Parietal lobe (tissue), 2 donors: ENCODE measurements around a stretch of chr3.

DNA sequence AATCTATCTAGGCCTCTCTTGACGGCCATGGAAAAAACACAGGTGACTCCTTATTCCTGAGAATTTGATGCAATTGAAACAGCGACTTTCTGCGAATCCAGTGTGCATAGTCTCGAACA lies 33.4 kb downstream of the ZBTB38 start:
- RAMPAGE, long total RNA = no peak

- RAMPAGE, long total RNA = no peak
Measured at GRCh38 chr3:141739194-141739725, 1.2 kb downstream of the RNF7 start.

GRCh38 chr3:141840669-141841369 lies 35.6 kb upstream of the ATP1B3 start:
- RAMPAGE, long total RNA = no peak

DNA sequence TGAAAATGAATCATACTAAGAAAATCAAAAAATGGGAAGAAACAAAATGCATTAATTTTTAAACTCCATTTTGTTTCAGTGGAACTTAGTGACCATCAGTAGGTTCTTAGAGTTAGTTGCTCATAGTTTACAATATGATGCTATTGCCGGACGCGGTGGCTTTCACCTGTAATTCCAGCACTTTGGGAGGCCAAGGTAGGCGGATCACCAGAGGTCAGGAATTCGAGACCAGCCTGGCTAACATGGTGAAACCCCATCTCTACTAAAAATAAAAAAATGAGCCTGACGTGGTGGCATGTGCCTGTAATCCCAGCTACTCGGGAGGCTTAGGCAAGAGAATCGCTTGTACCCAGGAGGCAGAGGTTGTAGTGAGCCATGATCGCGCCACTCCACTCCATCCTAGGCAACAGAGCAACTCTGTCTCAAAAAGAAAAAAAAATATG lies 43.1 kb downstream of the ATP1B3 start:
- RAMPAGE, long total RNA = no peak

DNA sequence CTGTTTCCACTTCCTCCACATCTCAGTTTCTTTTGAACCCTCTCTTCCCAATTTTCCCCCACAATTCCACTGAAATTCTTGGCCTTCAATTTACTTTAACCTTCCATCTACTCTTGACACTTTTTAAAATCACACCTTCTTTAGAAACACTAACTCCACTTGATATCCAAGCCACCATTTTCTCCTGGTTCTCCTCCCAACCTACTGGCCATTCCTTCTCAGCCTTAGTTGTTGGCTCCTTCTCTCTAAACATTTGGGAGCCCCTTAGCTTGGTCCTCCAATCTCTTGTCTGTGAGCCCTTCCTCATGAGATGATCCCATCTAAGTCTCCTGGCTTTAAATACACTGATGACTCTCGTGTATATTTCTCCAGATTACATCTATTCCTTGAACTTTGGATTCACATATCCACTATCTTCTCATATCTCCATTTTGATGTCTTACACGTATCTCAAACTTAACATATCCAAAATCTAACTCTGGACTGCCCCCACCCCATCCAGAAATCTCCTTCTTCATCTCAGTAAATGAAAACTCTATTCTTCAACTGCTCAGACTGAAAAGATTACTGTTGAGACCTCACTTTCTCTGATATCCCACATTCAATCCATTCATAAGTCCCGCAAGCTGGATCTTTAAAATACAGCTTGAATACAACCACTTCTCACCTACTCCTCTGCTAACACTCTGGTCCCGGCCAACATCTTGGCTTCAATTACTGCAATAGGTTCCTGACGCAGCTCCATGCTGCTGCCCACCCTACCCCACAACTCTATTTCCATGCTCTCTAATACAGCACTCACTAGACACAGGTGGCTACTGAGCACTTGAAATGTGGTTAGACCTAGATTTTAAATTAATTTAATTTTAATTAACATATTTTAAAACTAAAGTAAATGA lies 134.2 kb downstream of the TFDP2 start:
- RAMPAGE, long total RNA = no peak

DNA sequence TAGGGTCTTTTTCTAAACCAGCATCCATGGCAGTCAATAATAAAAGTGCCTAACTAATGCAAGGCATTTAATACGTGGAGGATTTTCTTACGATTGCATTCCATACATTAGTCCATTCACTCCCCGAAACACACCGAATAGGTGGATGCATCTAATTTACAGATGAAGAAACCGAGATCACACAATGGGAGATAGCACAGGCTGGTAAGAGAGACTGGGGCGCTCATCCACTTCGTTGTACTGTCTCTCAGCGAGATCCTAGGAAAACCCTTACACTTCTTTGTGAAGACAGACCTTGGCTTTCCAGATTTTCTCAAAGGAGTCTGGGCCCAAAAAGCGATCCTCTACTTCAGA lies 993 bp downstream of the TFDP2 start:
- RAMPAGE, long total RNA = no peak

GRCh38 chr3:142215174-142215478 lies 10.3 kb downstream of the GK5 start:
- RAMPAGE, long total RNA = no peak

DNA sequence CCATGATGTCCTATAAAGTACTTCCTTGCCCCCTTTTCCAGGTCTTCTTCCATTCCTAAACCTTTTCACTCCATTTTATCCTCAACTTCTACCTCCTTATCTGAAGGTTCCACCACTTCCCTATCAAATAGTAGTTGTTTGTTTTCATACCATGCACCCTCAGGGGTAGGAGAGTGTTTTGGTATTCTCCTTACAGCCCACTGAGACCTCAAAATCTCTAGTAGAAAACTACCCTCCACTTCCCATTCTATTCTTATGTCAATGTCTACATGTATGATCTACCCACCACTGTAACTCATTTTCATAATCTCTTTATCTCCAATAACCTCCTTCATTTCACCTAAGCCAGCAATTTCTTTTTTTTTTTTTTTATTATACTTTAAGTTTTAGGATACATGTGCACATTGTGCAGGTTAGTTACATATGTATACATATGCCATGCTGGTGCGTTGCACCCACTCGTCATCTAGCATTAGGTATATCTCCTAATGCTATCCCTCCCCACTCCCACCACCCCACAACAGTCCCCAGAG lies 55.8 kb downstream of the XRN1 start:
- RAMPAGE, long total RNA = no peak

GRCh38 chr3:143084881-143085502 lies 34.6 kb upstream of the CHST2 start:
- RAMPAGE, long total RNA = no peak

- RAMPAGE, long total RNA = no peak
Measured at GRCh38 chr3:143120821-143121909, 1.6 kb downstream of the CHST2 start.

- RAMPAGE, long total RNA = no peak
Measured at GRCh38 chr3:143160269-143160699, 40.7 kb downstream of the CHST2 start.

DNA sequence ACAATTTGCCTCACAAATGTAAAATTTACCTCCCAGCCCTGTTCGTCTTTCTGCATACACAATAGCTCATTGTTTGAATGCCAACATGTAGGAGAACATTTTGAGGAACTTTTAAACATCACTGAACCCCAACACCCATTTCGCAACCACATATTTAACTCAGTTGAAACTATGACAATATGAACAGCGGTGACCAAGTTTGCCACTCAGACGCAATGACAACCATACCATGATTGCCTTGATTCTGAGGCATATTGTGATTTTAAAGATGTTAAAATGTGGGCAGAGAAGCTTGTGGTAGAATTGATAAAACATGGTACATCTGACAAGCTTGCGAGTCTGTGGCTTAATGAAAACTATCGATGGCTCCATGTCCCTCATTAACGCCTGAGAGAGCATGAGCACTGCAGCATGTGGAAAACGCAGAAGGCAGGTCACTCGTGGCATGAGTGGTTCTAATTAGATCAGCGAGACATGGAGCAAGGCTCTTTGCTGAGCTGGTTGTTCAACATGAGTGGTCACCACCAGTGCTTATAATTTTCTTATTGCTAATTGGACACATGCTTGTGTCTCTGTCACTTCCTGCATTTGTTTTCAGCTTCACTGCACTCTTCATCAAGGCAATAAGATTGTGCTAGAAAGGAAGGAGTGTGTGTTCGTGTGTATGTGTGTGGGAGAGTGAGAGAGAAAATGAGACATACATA lies 116.8 kb downstream of the CHST2 start:
- RAMPAGE, long total RNA = no peak

GRCh38 chr3:143970691-143971591 lies 682 bp upstream of the DIPK2A start:
- RAMPAGE, long total RNA = no peak

GRCh38 chr3:146158573-146158949 lies 2.4 kb downstream of the PLOD2 start:
- RAMPAGE, long total RNA = no peak

- RAMPAGE, long total RNA = no peak
Measured at GRCh38 chr3:147370895-147371832, 35.2 kb downstream of the ZIC4 start.

- RAMPAGE, long total RNA = no peak
Measured at GRCh38 chr3:147398981-147399664, 7.2 kb downstream of the ZIC4 start.

DNA sequence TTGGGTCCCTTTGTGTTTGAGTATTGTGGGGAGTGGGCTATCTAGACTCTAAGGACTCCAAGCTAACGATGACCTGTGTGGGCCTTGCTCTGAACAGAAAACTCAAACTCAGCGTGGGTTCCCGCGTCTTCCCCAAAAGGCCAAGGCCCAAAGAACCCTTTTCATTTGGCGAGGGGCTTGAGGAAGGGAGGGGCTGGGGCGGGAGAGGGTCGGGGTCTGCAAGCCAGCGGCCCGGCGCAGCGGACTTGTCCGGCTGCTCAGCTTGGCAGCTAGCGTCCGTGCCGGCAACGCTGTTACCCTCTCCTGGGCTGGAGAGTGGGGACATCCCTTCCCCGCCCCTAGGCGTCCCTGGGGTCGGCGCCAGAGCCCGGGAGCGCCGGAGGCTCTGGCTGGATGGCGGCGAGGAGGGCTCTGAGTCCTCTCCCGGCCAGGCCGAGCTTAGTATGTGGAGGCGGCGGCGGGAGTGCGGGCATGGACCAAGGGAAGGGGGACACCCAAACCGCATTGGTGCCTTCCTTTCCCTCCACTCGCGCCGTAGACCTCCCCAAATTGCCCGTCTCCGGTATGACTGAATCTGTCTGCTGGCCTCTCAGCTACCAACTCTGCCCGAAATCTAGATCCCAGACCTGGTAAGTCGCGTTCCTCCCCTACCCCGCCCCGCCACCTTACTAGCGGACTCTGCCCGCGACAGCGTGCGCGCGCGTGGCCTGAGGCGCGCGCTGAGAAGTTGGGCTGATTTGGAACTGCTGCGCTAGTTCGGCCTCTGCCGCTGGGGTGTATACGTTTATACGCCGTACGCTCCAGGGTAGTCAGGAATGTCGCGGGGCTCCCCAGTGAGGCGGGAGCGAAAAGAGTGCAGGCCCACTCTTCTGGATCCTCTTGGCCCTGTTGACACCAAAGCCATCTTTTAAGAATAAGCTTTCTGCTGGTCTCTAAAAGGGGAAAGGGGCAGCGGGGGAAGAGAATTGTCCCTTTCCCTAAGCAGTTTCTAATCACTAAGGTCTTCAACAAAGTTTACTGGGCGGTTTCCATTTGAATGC lies 12.1 kb downstream of the ZIC1 start:
- RAMPAGE, long total RNA = no peak

DNA sequence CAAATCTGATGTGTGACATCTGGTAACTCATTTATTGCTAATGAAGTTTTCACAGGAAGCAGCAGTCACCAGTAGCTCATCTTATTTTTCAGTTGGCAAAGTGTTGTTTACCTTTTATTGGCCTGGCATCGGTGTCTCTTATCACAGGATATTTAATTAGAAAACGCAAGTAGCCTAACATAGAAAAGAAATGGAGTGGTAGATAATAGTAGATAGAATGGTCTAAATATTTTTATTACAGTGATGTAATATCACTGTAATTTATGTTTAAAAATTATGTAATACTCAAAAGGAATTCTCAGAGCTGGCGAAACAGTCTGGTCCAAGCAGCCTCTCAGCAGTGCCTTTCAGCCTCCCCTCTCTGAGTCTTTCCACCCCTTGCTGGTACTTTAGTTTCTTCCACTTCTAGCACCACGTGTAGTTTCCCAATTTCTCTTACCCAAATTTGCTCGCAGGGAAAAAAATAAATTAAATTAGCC lies 31.9 kb downstream of the AGTR1 start:
- RAMPAGE, long total RNA = no peak

DNA sequence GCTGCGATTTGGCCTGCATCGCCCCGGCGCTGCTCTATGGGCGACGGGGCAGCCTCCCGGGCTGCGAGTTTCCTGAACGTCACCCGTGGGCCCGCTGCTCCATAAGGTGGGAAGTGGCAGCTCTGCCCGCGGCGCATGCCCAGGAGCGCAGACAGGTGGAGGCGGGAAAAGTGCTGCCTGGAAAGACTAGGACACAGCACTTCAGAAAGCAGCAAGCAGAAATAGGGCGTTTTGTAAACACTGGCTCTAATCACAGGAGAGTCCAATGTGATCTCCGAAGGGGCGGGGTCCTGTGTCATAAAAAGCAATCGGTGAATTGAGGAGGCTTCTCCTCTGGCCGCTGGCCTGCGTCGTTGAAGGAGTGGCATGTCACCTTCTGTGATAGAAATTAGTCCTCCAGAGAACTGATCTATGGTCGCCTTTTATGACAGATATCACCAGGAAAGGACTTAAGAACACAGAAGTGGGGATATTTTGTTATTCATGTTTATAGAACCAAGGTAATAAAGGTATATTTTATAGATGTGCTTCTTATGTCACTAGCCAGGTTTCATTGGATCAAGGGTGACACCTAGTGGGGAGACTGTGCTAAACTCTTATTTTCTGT lies 44.3 kb upstream of the GYG1 start:
- RAMPAGE, long total RNA = no peak

- RAMPAGE, long total RNA = no peak
Measured at GRCh38 chr3:148996223-148996574, 4.9 kb downstream of the GYG1 start.